Bronchus fibroblast of lung (primary cell): Measurements from ENCODE around the gene ALKBH4.

DNA sequence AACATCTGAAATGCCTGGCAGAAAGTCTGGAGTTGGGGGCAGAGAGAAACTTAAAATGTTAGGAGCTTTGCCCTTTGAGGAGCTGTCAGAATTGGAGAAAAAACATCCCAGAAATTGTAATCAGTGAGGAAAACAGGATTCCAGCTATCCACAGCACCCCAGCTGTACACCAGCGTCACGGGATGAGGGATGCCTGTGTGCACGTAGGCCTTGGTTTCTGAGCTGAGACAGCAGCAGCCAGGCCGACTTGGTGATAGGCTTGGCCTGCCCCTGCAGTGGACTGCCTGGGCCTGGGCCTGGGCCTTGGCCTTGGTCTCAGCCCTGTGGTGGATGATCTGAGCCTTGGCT is 93.4 kb downstream of the CUX1 start:
- RAMPAGE, long total RNA: no peak

GRCh38 chr7:101913658-101914441 is 96.4 kb downstream of the CUX1 start:
- RAMPAGE, long total RNA: no peak

DNA sequence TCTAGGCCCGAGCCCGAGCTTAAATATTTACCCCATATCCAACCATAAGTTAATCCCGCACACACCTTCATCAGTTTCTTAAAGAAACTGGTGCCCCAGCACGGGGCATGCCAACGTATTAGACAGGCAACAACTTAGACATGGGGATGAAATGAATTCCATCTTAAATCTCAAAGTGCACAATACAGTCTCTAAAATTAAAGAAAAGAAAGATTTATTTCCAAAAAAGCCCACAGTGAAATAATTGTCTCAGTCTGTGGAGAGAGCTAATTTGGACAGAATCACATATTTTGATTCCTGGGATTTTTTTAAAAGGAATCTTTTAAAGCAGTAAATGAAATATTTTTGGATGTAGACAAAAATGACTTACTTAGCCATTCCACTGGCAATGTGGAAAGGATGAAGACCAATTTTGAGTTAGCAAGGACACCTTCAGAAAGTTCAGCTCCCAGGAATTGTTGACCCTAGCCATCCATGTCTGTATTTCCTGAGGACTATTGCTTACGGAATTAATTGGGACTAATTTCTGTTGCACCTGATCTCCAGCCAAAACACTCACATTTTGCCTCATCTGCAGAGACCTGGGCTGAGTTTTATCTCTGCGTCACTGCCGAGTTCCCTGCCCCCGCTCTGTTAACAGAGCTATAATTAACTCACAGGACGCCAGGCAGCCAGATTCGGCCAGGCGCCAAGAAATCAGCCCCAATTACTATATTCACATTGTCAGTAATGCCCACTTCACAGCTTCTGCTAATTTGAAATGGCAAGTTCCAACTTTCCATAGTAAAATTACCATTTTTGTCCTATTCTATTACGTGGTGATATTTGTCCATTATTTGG is 130.2 kb downstream of the CUX1 start:
- RAMPAGE, long total RNA: no peak

- RAMPAGE, long total RNA: no peak
These were observed 191.6 kb downstream of the CUX1 start for GRCh38 chr7:102008861-102009510.

- RAMPAGE, long total RNA: no peak
These were observed 222.5 kb downstream of the CUX1 start for GRCh38 chr7:102039780-102040470.

DNA sequence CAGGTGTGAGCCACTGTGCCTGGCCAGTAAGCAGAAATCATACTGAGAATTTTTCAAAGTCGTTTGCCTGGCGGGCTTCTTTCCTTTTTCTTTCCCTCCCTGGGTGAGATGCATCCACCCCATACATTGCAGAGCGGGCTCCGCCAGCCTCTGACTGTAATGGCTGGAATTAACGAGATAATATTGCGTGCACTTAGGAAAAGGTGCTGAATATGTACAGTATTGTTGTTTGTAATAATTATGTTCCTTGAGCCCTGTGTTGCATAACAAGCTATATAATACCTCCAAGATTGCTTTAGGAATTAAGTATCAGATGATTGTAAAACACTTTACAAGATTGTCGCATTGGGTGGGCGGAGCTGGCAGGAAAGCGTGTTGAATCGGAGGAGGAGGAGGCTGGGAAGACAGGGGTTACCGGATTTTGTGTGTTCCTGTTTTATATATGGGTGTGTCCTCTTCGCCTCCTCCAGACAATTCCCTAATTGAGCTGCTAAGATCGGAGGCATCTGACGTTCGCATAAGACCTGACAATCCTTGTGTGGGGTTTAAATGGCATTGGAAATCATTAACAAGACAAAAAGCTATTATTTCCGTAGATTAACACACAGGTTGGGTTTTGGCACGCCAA is 193.1 kb upstream of the SH2B2 start:
- RAMPAGE, long total RNA: no peak

DNA sequence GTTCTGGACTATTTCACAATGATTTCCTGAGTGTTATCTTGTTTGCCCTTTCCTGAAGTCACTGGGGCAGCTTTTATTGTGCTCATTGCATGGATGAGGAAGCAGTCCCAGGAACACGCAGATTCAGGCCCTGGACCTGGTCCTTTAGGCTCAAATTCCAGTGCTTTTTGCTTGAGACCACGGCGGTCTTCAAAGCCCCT is 165.1 kb upstream of the SH2B2 start:
- RAMPAGE, long total RNA: no peak

DNA sequence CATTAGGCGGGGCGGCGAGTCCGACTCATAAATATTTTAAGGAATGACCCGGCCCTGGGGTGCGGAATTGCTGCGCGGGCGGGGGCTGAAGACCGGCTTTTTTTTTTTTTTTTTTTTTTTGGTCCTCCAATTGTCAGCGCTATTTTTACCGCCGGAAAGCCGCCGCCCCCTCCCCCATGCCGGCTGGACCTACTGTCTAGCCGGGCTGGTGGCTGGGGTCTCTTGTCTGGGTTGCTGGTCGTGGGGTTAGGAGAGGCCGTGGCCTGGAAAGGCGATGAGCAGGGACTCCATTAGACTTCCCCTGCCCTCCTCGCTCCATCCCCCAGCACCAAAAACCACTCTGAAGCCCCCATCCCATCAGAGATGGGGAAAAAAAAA is 6.4 kb downstream of the SH2B2 start:
- RAMPAGE, long total RNA: no peak

DNA sequence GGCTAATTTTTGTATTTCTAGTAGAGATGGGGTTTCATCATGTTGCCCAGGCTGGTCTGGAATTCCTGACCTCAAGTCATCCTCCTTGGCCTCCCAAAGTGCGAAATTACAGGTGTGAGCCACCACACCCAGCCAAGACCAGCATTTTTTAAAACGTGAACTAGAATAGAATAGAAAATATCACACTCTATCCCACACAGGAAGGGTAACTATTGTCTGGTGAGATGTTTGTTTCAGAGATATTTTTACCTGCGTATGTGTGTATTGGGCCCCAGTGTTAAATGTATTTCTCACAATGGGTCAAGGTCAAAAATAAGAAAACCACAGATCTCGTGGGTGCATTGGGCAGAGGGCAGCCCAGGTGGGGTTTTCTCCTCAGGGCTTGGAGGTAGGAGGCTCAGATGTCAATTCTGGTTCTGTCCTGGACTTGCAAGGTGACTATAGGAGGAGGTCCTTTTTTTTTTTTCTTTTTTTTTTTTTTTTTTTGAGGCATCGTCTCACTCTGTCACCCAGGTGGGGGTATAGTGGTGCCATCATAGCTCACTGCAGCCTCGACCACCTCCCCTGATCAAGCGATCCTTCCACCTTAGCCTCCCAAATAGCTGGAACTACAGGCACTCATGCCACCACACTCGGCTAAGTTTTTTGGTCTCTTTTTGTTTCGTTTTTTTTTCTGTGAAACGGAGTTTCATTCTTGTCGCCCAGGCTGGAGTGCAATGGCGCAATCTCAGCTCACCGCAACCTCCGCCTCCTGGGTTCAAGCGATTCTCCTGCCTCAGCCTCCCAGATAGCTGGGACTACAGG is 19.0 kb downstream of the SH2B2 start:
- RAMPAGE, long total RNA: no peak

DNA sequence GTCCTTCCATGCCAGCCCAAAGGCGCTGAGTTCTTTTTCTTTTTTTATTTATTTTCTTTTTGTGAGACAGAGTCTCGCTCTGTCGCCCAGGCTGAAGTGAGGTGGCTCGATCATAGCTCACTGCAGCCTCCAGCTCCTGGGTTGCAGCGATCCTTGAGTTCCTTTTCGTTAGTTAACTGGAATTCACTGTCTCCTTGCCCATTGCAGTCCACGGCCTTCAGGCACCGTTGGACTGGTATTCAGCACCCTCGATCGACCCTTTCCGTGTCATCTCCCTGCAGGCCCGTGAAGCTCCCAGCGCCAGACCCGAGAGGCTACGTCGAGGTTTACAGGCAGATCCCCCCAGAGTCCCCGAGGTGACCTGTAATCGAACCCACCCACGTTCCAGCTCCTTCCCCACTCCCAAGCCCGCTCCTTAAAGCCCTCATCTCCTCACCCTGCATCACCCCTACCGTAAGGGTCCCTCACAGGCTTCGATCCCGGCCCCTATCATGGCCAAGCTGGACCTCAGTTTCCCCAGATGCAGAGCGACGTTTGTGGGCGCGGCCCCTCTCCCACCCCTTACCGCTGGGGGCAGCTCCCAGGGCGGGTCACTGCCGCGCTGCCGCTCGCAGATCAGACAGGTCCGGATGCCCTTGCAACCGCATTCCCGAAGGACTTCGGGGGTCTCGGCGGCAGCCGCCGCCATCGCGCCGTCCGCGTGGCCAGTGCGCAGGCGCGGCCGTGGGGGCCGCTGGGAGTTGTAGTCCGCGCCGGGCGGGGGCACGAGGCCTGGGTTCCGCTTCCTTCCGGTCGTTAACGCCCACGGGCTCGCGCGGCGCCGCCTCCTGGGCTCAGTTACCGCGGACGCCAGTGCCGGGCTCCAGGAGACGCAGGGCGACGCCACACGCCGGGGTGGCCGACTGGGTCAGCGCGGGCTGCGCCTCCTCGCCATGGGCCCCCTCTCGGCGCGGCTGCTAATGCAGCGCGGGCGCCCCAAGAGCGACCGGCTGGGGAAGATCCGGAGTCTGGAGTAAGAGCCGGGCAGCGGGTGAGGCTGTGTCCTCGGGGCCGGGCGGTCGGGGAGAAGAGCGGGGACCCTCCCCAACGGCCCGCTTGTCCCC is at the start of gene ALKBH4:
Gene ALKBH4 (minus strand): TSS at position 715 of the 1,103 bp plus-strand sequence.
- RAMPAGE, long total RNA: no peak

- RAMPAGE, long total RNA: no peak
These were observed 4.6 kb downstream of the RASA4B start for GRCh38 chr7:102512822-102513528.

DNA sequence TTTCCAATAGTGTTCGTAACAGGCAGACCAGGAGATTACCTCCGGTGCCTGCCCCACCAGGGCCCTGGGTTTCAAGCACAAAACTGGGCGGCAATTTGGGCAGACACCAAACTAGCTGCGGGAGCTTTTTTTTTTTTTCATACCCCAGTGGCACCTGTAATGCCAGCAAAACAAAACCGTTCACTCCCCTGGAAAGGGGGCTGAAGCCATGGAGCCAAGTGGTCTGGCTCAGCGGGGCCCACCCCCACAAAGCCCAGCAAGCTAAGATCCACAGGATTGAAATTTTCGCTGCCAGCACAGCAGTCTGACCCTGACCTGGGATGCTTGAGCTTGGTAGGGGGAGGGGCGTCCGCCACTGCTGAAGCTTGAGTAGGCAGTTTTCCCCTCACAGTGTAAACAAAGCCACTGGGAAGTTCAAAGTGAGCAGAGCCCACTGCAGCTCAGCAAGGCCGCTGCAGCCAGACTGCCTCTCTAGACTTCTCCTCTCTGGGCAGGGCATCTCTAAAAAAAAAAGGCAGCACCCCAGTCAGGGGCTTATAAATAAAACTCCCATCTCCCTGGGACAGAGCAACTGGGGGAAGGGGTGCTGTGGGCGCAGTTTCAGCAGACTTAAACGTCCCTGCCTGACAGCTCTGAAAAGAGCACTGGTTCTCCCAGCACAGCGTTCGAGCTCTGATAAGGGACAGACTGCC is 31.4 kb downstream of the ARMC10 start:
- RAMPAGE, long total RNA: no peak

GRCh38 chr7:103150106-103150793 is 1.4 kb upstream of the NAPEPLD start:
- RAMPAGE, long total RNA: no peak

DNA sequence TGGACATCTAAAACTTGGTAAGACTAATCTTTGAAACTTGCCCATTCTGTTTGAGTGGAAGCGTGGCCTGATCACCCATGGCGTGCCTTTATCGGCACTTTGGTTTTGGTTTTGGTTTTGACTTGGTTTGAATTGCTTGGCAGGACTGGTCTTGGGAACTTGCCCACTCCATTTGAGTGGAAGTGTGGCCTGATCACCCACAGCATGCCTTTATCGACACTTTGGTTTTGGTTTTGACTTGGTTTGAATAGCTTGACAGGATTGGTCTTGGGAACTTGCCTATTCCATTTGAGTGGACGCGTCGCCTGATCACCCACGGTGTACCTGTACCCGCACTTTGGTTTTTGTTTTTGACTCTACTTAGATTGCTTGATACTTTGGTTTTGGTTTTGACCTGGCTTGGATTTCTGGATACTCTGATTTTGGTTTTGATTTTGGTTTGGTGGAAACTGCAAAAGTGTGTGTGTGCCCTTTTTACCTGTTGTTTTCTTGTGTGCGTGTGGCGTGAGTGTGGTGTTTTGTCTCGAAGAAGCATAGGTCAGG is 4.2 kb upstream of the NAPEPLD start:
- RAMPAGE, long total RNA: no peak

DNA sequence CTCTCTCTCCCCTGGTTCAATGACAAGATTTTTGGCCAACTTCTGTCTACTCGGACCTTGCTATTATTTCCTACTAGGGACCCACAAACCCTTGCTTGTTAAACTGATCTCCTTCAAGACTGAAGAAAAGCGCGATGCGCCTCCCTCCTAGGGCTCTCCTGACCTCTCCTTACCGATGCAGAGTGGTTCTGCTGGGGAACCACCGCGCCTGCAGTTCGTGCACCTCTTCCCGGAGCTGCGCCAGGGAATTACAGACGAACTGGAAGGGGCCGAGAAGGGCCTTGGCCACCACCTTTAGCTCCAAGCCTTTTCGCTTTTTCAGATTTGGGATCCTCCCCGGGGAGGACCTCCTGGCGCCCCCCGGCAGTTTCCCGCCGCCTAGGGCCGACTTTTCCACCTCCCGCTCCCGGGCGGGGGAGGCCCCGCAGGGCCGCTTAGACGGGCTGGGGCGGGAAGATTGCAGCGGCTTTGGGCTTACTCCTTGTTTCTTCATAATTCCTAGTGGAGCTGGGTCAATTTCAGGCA is 17.5 kb upstream of the PMPCB start:
- RAMPAGE, long total RNA: no peak

GRCh38 chr7:103310097-103310844 is 13.0 kb downstream of the PMPCB start:
- RAMPAGE, long total RNA: no peak

GRCh38 chr7:103445137-103445876 is 700 bp downstream of the SLC26A5 start:
- RAMPAGE, long total RNA: no peak

DNA sequence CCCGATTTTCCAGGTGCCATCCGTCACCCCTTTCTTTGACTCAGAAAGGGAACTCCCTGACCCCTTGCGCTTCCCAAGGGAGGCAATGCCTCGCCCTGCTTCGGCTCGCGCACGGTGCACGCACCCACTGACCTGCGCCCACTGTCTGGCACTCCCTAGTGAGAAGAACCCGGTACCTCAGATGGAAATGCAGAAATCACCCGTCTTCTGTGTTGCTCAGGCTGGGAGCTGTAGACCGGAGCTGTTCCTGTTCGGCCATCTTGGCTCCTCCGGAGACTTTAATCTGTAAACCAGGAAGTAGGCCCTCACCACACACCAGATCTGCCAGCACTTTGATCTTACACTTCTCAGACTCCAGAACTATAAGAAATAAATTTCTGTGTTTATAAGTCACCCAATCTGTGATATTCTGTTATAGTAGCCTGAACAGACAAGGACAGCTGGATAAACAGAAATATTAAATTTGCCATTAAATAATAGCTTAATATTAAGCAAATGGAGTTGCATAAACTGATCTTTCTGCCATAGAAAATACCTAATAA is 235.1 kb downstream of the LHFPL3 start:
- RAMPAGE, long total RNA: no peak

- RAMPAGE, long total RNA: no peak
These were observed 130.1 kb upstream of the KMT2E start for GRCh38 chr7:104883681-104884620.

- RAMPAGE, long total RNA: no peak
These were observed 77.5 kb upstream of the KMT2E start for GRCh38 chr7:104936319-104937184.